HT-29 (cell line): ENCODE measurements around the gene PPP2R5A.

DNA sequence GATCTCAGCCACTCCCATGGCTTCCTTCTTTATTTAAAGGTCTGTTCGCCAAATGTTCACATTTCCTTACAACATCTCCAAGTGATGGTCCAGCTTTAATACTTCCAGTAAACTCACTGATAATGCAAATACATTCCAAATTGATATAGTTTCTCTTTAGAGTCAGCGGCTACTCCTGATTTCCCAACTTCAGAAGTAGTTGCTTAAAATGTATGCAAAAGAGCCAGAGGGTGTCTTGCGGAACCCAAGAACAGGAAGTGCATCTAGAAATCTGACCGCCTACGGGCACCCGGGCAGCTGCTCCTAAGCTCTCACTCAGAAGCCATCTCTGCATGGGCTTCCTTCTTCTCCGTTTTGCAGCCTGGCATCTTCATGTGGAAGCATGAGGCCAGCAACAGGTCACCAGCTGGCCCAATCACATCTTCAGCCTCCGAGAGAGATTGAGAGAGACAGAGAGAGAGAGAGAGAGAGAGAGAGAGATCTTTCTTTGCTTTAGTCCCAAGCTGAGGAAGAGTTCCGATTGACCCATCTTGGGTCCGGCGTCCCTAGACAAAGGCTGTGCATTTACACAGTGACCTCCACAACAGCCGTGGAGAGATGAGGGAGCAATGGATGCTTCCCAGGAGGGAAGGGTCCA, 28.0 kb upstream of the SLC30A1 start:
- RAMPAGE, long total RNA = no peak

- RAMPAGE, long total RNA = no peak
These were observed 5.5 kb upstream of the NEK2 start for GRCh38 chr1:211680734-211681411.

DNA sequence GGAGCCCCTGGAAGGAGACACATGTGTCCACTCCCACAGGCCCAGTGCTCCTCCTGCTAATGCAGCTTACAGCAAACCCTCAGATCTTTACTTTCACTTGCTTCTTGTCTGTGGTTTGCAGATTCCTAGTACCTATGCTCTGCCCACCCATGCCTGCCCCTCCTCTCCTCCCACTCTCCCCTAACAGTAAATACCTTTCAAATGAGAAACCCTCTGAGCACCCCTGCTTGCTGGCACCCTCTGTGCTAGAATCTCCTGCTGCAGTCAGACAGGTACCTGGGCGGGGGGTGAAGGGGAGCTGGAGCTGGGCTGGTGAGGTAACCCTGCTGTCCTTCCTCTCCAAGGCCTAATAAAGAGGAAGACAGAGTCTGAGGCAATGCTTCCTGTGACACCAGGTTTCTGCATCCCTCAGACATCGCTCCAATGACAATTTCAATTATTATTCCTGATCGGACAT, 63.5 kb upstream of the NEK2 start:
- RAMPAGE, long total RNA = no peak

GRCh38 chr1:211911199-211911463, 80.6 kb upstream of the LPGAT1 start:
- RAMPAGE, long total RNA = no peak

DNA sequence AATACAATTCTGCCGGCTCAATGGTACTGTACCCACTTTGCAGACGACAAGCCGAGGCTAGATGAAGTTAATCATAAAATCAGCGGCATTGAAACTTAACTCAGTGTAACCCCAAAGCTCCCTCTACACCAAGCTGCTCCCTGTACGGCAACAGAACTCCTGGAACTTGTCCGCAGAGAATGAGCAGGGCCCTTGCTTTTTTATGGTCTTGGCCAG, 779 bp downstream of the INTS7 start:
- RAMPAGE, long total RNA = no peak

GRCh38 chr1:212237606-212238059, 47.6 kb upstream of the PPP2R5A start:
- RAMPAGE, long total RNA = no peak

- RAMPAGE, long total RNA = no peak
These were observed at the start of gene PPP2R5A for GRCh38 chr1:212285314-212285990. TSS of gene PPP2R5A (plus strand) at chr1:212285410.

GRCh38 chr1:212288907-212289599, 3.8 kb downstream of the PPP2R5A start:
- RAMPAGE, long total RNA = no peak

DNA sequence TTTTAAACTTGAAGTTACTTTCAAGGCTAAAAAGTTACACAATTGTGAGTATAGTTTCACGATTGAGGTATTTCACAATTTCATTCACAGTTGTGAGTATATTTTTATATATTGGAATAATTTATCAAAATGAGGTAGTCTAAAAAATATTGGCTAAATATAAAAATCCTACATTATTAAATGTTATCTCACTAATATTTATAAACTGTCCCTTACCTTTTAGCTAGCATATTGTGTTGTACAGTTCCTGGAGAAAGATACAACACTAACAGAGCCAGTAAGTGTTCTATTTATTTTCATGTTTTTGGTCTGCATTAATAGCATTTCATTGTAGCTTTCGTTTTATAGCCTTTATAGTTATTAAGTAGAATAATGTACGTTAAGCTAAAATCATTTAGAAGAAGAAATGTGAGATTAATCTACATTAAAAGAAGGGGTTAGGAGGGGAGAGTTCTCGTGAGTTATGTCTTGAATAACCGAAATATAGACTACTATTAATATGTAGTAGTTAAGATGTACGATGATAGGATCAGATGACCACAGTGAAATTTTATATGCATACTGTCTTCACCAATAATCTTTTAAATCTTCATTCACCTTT, 63.9 kb downstream of the PPP2R5A start:
- RAMPAGE, long total RNA = no peak

DNA sequence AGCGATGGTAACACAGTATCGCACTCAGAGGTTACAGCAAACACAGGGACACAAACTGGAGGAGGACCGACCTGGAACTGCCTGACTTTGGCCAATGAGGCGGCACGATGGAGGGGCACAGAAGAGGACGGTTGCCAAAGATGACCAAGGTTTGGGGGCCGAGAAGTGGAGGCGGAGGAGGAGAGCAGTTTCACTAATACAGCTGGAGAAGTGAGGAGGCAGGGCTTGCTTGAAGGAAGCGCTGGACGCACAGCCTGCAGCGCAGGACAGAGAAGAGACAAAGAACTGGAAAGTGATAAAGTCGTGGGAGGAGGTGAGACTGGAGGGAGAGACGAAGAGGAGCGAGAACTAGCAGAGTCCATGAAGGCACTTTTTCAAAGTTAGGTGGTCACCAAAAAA, 860 bp downstream of the PACC1 start:
- RAMPAGE, long total RNA = no peak

- RAMPAGE, long total RNA = no peak
These were observed 20.1 kb downstream of the NENF start for GRCh38 chr1:212452706-212453246.

GRCh38 chr1:212469899-212470554, 37.3 kb downstream of the NENF start:
- RAMPAGE, long total RNA = no peak

DNA sequence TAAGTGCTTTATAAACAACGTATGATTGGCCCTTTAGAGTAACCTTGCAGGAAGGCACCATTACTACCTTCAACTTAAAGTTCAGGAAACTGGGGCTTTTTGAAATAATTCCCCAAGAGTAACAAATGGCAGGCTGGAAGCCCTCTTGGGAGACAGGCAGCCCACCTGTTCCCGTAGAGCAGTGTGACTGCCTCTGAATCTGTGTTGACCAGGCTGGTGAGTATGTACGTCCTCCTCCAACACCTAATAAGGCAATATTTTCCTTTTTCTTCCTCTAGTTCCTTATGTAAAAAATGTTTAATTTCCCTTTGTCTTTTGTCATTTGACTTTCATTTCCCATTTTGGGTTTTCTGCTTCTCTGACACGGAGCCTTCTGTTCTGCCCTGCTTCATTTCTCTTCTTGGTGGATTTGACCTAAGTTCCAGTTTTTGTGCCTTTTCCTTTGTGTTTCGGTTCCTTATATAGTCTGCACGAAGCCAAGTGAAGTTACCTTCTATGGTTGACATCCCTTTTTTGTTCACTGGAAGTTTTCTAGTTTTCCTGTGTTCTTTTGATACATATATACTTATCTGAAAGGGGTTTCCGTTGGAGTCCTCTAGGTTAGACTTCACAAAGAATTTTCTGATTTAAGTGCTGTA, 65.8 kb upstream of the ATF3 start:
- RAMPAGE, long total RNA = no peak

DNA sequence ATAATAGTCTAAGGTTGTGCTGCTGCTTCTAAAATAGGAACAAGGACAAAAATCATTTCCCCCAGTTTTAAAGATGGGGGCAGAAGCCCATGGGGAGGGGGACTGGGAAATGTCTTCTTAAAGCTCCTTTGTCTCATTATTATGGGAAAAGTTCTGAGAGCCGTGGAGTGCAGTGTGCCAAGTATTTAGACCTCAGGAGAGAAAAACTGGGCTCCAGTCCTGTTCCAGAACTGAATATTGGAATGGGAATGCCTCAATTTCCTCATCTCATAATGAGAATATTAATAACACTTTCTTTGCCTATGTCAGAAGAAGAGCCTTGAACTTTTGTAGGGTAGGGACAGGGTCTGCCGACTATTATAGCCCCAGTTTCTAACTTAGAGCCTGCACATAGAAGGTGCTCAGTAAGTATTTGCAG, 40.9 kb upstream of the ATF3 start:
- RAMPAGE, long total RNA = no peak

DNA sequence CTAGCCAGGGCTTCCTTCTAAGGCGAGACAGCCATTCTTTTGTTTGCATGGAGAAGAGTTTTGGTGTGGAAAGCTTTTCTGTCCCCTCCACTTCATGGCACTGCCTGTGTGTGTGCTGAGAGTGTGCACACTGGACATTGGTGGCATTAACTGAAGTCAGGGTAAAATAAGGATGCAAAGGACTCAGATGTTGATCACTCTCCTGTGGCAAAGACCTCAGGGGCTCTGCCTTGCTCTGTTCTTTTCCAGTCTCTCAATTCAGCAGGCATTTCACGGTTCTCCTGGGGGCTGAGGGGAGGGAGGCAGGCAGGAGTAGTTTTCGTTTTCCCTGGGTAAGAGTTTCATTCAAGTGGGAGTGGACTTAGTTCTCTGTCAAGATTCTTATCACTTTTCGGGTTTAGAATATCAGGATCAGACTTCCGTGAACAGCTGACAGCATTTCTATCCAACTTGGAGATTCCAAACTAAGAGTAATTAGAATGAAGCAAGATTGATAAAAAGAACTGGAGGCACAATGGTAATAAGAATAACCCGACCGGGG, 2.6 kb upstream of the ATF3 start:
- RAMPAGE, long total RNA = no peak

- RAMPAGE, long total RNA = no peak
These were observed 6.8 kb upstream of the GARIN4 start for GRCh38 chr1:212617456-212617899.

GRCh38 chr1:212635529-212636208, 11.4 kb downstream of the GARIN4 start:
- RAMPAGE, long total RNA = no peak

DNA sequence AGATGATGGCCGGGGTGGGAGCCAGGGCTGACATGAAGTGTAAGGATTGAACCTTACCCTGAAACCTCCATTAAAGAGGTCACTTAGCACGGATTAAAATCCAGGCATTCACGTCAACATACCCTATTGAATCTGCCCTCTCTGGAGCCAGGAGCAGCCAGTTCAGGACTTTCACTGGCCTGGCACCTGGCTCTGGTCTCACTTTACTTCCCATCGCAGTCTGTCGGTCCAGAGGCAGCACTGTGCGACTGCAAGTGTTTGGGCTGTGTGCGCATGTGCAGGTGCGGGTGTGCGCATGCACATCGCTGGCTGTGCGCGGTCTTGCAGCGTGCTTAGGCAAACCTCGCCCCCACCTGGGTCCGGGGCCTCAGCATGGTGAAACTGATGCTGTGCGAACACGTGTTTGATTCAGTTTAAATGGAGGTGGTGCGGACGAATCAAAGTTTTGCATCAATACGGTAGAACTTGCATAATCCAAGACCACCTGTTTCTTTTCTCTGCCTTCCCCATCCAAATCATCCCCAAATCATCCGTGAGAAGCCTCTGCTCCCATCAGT, 22.3 kb downstream of the GARIN4 start:
- RAMPAGE, long total RNA = no peak

- RAMPAGE, long total RNA = no peak
These were observed 34.4 kb downstream of the BATF3 start for GRCh38 chr1:212665112-212665834.

DNA sequence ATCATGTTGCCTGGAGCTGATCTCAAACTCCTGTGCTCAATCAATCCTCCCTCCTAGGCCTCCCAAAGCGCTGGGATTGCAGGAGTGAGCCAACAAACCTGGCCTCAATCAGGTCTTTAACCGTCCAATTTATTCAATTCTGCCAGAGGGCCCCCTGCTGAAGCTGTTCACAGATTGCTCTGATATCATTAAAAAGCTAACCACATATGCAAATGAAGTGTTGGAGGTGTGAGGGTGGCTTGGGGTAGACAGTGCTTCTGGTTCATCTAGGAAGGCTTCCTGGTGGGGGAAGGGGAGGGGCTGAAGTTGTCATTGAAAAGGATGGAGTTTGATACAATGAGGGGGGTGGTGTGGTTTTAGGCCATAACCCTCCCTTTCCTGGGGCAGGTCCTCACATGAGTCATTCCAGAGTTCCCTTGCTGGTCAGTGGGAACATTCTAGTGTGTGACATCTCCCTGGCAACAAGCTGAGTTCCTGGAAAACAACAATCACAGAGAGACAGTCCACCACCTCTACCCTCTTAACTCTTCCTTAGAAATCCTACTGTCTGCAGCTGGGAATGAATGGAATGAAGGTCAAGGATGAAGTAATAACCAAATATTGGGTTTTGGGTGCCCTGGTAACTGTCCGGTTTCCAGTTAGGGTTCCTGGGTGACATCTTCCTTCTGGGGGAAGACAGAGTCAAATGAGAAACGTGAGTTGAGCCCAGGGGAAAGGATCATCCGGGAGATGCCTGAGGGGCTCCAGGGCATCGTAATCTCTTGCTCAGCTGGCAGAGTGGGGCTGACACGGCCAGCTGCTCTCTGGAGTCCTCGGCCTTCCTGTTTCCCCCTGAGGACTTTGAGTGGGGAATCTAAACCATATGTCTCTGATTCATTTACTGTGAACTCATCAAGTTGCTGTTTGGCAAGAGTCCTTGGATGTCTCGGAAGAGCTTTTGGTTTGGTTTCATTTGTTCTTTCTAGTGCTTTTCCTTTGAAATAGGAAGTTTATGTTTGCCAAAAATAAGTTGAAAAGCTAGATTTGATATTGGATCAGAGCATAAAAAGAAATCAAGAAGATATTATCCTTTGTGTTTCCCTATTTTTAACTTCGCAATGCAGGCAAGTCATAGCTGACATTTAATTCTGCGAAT, 32.1 kb downstream of the BATF3 start:
- RAMPAGE, long total RNA = no peak